LHCN-M2 (cell line): ENCODE results near the genes SNAPC1, SYT16 and WDR89.

DNA sequence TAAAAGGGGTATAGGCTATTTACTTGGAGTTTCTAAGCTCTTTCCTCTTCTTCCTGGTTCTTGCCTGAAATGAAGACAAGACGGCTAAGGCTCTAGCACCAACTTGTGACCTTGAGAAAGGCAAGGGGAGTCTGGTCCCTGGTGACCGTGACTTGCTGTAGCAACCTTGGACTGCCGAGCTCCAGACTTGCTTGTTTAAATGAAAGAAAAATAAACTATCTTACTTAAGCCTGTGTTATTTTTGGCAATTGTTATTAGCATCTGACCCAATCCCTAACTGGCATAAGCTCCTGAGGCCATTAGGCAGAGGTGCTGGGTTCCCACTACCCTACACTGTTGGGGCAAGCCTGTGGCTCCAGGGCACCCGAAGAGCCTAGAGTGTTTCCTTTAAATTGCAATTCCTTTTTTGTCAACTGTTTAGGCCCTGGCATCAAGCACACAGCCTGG lies 106.9 kb upstream of the HIF1A start:
- RAMPAGE, long total RNA = no peak

DNA sequence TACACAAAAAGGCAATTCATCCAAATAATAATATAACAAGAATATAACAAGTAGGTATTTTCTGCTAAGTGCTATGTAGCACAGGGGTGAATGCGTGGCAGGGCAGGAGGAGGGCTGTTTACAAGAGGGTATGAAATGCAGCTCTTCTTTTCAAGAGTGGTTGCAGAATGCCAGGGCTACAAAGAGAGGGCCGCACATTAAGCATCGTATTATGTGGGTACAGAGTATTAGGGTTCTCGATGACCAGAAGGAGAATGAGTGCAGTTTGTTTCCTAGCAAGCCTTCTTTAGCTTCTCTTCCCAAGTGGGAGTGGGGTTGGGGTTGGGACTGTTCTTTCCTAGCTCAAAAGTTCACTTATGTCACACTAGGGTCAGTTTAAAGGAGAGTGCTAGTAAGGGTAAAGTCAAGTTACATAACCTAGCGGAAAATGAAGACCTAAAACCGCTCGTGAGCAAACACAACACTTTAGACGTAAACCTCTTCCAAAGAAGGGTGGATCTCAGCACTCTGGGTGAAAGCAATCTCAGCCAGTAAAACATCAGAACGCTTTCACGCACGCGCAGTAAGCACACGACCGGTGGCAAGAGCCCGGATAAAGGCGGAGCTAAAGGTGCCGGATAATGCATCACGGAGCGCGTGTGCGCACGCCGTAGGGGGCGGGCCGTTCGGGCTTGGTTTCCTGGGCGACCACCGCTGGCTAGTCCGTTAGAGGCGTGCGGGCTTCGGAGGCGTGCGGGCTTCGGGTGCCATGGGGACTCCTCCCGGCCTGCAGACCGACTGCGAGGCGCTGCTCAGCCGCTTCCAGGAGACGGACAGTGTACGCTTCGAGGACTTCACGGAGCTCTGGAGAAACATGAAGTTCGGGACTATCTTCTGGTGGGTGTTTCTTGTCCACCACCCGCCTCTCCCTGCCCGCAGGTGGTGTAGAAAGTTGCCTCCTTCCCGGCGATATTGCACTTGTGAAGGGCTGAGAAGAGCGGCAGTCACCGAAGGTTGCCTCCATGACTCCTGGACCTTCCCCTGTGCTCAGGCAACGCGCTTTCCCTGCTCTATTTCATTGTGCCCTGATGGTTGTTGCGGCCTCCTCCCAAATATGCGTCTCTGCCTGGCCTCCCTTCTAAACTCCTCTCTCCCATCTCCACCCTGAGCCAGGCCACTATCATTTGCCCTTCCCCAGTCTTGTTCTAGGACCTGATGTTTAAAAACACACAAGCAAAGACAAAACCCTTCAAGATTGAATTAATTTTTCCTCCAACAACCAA lies at the start of gene SNAPC1:
SNAPC1 (plus strand) TSS at position 708 of the 1,262 bp plus-strand sequence.
- RAMPAGE, long total RNA = start-site peak on the plus strand centred at position 699 of the sequence, 105 bp wide, 134 reads

GRCh38 chr14:61812378-61813019 lies at the start of gene SYT16:
SYT16 (plus strand) TSS chr14:61812703.
- RAMPAGE, long total RNA = no peak

DNA sequence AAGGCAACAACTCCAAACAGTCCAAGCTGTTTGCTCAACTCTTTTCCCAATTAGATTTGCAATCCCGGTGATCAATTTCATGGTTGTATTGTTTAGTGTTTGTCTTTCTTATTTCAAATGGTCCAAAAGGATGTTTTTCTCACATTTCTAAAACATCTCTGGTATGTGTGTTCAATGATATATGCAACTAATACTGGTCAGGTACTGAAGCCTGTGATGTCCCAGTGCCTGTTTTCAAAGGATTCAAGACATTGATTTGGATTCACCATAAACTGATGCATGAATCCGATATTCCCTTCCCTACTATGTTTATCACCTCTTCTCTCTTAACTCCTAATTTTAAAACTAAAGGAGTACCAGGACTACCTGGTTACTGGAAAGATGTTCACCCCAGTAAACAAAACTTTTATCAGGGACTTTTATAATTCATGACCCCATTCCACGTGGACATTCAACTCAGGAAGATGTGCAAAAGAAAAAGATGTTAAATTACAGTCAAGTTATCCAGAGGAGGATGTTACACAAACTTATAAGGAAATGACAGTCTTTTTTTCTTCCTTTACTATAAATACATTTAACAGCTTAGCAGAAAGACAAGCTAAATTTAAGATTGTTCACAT lies 56.4 kb upstream of the GPHB5 start:
- RAMPAGE, long total RNA = no peak

DNA sequence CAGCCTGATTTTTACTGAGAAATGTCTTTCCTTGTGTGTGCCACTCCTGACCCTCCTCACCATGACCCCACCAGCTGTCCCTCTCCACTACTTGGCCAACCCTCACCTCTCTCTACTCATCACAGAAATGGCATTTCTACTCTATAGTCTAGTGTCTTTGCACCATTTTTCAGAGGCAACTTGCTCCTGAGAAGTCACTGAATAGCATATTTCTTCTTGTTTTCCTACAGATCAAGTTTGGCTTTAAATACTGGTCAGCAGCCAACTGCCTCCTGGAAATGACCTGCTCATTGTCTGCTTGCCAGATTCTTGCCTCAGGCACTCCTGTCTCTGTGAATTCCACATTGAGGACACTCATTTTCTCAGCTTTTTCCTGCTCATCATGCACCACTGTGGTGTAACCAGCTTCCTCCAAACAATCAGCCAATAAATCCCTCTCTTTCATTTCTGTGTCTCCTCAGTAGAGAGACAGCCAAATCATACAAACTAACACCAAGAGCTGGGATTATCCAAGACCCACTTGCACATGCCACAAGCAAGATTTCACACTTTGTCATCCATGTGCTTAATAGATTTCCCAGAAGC lies 105.2 kb downstream of the PPP2R5E start:
- RAMPAGE, long total RNA = no peak

DNA sequence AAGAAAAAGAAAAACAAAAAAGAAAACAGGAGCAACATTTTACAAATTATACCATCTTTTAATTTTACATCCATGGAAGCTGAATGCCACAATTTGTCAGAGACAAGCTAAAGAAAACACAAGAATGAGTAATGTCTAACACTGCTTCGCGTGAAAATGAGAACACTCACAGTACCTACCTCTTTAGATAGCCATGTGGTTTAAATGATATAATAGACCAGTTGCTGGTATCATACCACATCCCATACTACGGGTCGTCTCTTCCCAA lies 617 bp downstream of the WDR89 start:
- RAMPAGE, long total RNA = no peak

GRCh38 chr14:63641388-63642479 lies at the start of gene WDR89:
WDR89 (minus strand) TSS chr14:63641871.
- RAMPAGE, long total RNA = no peak

DNA sequence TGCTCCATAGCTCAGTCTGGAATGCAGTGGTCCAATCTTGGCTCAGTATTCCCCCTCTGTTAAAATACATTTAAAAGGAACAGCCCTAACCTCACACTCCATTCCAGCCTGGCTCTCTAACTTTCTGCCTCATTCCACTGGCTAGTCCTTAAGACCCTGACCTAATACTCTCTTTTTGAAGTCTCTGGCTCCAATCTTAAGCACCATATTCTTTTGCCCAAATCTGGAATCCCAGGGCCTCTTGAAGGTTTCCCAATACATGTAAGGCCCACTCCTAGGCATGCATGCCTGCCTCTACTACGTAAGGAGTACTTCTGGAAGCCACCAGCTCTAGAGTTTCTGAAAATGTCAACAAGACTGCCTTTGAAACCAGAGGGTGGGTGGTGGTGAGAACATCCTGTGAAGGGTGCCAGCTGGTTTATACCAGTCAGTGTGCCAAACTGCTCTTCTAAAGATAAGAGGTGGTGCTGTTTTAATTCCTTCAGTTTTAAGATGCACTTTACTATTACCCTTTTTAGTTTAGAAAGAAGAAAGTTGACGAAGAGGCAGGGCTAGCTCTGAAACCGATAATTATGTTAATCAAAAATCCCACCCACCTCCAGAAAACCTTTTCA lies 8.6 kb upstream of the WDR89 start:
- RAMPAGE, long total RNA = no peak

DNA sequence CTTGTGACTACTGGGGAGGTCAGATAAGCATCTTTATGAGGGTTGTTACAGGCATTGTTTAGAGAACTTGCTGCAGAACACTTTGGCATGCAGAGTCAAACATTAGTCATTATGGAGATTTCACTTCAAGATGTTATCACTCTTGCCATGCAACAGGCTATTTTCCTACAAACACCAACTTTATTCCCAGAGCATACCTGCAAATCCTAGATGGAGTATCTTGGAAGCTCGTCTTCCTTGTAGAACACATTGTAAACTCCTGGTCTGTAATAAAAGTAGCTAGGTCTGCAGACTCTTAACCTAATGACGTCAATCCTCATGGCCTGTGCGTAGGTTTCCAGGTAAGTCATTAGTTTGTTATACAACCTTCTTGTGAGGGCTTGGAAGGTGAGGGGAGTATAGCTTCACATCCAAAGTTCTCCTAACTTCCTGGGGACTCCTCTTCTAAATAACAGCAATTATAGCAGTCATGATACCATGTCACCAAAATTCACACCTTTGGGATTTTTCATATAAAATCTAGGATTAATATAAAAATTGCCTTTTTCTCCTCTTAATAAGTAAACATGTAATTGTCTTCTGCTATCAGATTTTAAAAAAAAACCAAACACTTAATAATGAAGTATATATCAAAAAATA lies 36.4 kb upstream of the WDR89 start:
- RAMPAGE, long total RNA = no peak

GRCh38 chr14:63702041-63702318 lies 25.9 kb downstream of the SGPP1 start:
- RAMPAGE, long total RNA = no peak

GRCh38 chr14:63752709-63753261 lies 24.9 kb upstream of the SGPP1 start:
- RAMPAGE, long total RNA = no peak

GRCh38 chr14:63855215-63855794 lies 2.5 kb downstream of the SYNE2 start:
- RAMPAGE, long total RNA = no peak

- RAMPAGE, long total RNA = no peak
Measured at GRCh38 chr14:63857351-63858118, 4.7 kb downstream of the SYNE2 start.

DNA sequence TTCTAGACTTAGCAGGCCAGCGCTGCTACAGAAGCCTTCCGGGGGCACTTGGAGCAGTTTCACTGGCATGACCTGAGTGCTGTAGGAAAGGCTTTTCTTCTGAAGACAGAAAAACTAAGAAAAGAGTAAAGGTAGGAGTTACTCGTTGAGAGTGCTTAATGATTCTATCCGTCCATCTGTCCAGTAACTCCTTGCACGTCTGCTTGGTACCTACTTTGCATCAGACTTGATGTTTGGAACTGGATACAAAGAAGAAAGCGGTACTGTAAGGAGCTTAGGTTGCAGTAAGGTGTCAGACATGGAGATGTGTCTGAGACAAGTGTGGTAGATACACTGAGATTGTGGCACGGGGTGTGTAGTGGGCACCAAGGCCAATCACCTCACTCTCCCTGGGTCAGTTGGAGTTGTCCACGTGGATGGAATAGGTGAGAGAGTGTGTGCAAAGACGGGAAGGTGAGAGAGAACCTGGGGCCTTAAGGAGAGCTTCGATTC lies 31.4 kb downstream of the SYNE2 start:
- RAMPAGE, long total RNA = no peak

DNA sequence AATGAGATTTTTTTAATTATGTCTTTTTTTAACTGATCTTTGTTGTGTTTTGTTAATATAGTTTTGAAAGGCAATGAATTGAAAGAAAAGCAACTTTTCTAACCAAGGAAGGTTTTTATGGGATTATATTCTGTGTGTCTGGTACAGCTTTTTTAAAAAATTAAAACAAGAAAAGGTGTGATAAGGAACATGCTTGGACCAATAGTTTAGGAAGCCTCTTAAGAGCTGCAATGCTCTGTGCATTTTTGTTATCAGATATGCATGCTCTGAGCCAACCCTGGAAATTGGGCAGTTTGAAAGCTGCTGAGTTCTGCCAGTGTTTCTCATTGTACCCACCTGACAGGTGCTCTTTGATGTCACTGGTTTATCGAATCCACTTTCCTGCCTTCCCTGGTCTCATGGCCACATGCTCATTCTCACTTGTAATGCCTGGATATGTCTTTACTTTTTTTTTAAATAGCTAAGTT lies 90.9 kb downstream of the ESR2 start:
- RAMPAGE, long total RNA = no peak

GRCh38 chr14:64337660-64338861 lies 43.9 kb upstream of the ESR2 start:
- RAMPAGE, long total RNA = no peak

DNA sequence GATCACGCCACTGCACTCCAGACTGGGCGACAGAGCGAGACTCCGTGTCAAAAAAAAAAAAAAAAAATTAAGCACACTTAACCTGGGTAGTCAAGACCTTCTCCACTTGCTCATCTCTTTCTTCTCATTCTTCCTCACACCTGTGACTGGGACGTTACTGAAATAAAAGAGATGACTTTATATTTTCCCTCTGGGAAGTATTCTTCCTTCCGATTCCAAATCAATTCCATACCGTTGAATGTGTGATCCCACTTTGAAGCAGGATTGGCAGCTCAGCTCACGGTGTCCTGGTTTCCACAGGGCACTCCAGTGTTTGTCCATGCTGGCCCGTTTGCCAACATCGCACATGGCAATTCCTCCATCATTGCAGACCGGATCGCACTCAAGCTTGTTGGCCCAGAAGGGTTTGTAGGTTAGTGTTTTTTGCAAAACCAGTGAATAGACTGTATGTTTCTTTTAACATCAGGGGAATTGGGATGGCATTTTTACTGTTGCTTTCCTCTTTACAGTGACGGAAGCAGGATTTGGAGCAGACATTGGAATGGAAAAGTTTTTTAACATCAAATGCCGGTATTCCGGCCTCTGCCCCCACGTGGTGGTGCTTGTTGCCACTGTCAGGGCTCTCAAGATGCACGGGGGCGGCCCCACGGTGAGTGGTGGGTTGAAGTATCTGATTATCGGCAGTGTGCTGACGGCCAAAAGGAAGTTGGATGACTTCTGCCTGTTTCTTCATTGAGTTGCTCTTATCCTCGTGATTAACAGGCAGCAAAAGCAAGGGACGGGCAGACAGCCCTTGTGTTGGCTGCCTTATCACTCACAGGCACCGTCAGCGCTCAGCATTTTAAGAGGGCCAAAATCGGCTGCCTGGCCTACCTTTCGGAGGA lies 23.3 kb upstream of the AKAP5 start:
- RAMPAGE, long total RNA = no peak

GRCh38 chr14:64465819-64466773 lies 797 bp downstream of the AKAP5 start:
- RAMPAGE, long total RNA = no peak

GRCh38 chr14:64501509-64502272 lies 1.9 kb downstream of the ZBTB25 start:
- RAMPAGE, long total RNA = no peak

DNA sequence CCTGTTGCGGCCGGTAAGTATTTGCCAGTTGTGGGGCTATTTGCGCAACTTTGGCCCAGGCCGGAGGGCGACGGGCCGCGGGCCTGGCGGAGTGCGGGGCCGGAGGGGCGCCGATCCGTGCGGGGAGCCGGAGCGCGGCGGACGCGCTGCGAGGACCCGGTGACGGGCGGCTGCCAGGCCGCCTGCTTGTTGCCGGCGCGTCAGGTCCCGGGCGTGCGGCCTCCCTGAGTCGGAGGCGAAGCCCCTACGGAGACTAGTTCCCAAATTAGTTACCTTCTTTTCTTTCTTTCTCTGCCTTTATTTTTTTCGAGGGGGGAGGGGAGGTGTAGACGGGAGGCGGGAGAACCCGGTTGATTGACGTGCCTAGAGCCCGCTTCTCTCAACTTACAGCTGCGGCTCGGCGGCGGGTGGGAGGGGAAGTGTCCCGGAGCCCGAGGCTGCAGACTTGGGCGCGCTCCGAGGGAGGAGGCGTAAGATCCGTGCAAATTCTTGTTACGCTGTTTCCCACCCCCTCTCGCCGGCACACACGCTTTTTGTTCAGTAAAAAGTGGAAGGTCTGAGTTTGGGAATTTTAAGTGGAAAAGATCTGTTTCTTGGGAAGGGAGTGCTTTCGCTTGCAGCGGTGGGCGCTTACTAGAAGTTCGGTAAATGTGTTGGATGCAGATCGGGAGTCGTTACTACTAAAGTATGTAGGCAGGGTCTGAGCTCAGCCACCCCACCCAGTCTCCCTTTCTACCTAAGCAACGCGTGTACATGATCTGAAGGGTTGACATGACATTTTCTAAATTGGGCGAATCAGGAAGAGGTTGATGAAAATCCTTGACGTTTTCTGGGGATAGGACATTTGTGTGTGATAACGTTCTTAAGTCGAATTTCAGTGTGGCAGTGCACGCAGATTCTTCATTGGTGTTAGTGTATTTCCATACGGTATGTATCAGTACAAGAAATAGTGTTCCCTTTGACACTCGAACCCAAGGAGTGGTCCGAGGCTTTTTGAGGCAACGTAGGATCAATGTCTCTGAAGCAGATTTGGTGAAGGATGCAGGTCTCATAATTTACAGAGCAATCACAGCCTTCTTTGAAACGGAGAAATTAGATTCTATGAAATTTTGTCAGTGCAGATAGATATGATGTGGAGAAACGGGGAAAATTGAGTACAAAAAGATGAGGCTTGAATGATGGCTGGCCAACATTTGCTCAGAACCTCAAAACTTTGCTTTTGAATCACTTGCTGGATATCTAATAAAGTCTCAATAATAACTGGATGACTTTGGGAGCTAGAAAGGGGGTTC lies 810 bp downstream of the ZBTB1 start:
- RAMPAGE, long total RNA = no peak